SJSA1 (cell line): ENCODE data around the gene CH25H.

GRCh38 chr10:88943948-88944495, 8.6 kb downstream of the ACTA2 start:
- RAMPAGE, long total RNA, result no peak

DNA sequence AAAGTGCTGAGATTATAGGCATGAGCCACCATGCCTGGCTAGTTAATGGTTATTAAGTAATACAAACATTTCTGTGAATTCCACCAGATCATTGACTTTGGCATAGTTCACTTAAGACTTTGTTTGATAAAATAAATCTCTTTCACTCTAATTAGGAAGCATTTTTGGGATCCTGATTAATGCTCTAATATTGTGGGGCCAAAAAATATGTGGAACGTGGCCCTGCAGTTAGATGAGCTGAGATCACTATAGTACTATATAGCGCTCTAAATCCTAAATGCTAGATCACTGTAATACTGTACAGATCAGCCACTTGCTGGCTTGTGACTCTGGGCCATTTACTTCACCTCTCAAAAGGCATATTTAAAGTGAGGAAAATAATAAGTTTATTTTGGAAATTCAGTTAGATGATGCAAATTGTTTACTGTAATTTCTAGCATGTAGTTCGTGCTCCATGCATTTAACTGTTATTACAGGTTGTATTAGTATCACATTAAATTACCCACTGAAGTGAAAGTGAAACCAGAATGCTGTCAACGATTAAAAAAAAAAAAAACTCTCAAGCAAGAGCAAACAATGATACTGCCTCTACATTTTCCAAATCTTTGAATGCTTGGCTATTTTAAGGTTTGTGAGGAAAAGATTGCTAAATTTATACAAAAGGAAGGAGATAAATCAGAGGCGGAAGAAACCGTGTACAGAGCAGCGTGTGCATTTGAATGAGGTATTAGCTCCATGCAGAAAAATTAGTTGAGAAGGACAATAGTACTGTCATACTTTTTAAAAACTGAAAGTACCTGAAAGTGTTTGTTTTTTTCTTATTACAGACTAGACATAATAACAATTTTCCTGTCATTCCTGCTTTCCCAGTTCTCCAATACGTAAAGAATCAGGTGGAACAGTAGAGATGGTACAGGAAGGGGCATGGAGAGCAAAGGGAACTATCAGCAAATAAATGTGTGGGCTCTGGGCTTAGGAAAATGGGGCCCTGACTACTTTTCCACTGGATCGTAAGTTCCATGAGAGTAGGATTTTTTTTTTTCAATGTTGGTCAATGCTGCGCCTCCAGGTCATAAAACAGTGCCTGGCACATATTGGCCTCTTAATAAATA, 15.6 kb upstream of the FAS start:
- RAMPAGE, long total RNA, result no peak

GRCh38 chr10:88982801-88983125, 7.8 kb upstream of the FAS start:
- RAMPAGE, long total RNA, result no peak

DNA sequence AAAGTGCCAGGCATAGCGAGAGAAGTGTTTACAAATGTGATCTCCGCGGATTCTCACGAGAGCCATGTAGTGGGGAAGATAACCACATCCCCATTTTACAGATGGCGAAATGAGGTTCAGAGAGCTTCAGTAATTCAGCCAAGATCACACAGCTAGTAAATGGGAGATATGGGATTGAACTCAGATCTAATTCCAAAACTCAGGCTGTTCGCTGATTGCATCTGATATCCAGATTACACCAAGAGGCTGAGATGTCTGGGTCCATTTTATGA, 1.3 kb downstream of the FAS start:
- RAMPAGE, long total RNA, result no peak

- RAMPAGE, long total RNA, result no peak
Measured at GRCh38 chr10:88999375-89000226, 9.0 kb downstream of the FAS start.

DNA sequence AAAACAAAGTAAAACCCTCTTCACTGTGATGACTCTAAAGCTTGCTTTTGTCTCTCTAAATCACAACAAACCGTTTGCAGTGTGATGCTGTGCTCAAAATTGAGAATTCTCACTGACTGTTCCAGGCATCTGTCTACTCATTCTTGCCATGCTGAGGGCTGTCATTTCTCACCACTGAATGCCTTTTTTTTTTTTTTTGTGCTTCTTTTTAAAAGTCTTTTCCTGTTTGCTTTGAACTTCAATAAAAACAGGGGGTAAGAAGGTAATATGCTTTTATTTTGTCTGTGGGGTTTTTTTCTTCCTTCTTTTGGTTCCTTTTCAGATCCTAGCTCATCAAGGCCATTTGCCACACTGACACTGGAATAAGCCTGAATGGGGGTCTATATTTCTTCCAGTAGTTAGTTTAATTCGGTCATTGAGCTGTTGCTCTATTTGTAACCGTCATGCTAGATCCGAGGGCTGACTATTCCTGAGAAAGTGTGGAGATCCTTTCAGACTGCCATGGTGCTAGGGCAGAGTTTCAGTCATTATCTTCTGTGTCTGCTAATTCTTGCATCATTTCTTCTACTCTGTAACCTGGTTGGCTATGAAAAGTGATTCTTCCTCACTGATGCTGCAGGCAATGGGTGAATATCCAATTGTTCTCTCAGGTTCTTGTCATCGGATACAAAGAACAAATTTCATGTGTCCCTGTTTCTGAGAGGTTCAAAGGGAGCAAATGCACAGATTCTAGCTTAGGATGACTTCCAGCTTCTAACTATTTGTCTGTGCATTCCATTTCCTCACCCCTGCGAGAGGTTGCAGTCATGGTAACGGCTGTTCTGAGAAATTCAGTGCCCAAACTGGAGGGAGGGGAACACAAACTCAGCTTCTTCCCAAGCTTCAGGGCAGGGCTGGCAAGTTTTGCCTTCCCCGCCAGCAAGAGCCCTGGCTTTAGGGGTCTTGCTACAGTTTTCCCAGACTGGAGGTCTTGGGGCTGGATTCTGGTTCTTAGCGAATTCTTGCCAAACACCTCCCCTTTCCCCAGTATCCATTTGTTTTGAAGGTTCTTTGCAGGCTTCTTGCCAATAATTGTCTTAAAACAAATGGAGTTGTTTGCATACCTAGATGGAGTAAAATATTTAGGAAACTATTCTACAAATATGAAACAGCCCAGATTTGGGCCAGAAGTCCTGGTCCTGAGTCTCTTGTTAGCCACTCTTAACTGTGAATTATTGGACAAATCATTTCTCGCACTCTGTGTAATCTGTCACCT, 10.9 kb downstream of the FAS start:
- RAMPAGE, long total RNA, result no peak

- RAMPAGE, long total RNA, result no peak
Measured at GRCh38 chr10:89115169-89115653, 91.9 kb downstream of the CH25H start.

DNA sequence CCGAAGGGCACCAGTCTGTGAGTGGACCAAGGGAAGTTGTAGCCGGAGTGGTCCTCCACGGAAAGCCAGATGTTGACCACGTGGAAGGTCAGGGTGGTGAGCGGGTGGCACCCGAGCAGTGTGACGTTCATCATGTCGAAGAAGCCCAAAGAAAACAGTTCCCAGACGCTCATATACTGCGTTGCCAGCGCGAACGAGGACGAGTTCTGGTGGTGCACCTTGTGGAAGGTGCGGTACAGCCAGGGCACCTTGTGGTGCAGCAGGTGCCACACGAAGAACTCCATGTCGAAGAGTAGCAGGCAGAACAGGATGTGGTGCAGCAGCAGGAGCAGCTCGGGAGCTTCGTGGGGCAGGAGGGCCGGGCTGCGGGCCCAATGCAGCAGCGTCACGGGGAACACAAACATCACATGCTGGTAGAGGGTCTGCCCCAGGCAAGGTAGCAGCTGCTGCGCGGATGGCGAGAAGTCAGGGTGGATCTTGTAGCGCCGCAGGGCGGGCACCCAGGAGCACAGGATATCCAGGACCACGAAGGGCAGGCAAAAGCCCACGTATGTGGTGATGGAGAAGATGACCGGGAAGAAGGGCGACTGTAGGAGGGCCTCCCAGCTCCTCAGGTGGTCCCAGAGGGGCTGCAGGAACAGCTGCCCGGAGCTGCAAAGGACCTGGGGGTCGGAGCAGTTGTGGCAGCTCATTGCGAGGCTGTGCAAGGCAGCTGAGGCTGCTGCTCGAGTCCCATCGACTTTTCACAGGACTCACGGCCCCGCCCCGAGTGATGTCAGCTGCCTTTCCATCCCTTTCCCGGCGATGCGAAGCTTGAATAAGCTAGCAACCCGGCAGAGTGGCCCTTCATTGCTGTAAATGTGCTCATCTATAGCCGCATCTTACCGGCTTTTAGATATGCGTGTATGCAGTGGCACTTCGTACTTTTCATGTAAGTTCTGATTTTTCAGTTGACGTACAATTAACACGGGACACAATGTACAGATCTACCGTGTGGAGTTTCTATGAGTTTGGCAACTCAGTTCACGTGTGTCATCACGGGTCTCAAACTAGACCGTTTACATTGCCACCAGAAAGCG, at the start of gene CH25H:
Gene CH25H, minus strand, starts transcription at position 717 of the 1,079 bp plus-strand sequence.
- RAMPAGE, long total RNA, result no peak

- RAMPAGE, long total RNA, result no peak
Measured at GRCh38 chr10:89350800-89351327, 23.1 kb downstream of the IFIT3 start.

- RAMPAGE, long total RNA, result no peak
Measured at GRCh38 chr10:89373299-89373794, 4.5 kb upstream of the IFIT1B start.

DNA sequence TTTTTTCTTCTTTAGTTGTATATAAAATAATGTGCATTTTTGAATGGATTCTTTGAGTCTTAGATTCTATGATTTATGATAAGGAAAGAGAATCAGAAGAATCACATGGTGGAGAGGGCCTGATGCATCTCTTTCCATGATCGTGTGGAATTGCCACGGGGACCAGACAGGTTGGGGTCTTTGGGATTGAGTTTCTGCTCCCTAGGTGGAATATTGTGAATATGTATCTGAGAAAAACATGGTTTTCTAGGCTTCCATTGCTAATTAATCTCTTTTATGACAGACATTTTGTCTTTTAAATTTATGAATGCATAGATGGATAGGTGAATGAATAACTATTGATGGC, 444.1 kb downstream of the KIF20B start:
- RAMPAGE, long total RNA, result no peak

GRCh38 chr10:90983824-90984470, 63.1 kb upstream of the ANKRD1 start:
- RAMPAGE, long total RNA, result no peak

DNA sequence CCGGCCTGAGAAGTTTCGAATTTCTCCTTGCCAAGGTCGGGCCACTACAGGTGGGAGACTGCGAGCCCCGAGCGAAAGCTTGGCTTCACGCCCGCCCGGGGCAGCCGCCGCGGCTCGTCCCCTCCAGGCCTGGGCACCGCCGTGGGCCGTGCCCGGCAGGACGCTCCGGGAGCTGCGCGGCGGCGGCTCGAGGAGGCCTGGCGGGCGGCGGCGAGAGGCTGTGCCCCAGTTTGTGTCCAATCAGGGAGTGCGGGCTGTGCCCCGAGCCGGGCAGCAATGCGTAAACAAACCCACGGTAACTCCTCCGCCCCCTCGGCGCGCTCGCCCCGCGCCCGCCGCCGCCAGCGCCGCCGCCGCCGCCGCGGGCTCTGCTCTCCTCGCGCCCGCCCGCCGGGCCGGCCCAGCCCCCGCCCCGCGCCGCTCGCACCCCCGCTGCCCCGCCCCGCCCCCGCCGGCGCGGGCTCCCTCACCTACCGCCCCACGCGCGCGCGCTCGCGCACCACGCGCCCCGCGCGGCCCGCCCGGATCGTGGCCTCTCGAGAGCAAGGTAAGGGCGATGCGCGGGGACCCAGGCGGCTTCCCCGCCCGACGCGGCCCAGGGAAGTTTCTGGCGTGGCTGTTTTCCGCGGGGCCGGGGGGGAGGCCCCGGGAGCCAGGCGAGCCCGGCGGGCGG, 57.8 kb upstream of the PCGF5 start:
- RAMPAGE, long total RNA, result no peak

DNA sequence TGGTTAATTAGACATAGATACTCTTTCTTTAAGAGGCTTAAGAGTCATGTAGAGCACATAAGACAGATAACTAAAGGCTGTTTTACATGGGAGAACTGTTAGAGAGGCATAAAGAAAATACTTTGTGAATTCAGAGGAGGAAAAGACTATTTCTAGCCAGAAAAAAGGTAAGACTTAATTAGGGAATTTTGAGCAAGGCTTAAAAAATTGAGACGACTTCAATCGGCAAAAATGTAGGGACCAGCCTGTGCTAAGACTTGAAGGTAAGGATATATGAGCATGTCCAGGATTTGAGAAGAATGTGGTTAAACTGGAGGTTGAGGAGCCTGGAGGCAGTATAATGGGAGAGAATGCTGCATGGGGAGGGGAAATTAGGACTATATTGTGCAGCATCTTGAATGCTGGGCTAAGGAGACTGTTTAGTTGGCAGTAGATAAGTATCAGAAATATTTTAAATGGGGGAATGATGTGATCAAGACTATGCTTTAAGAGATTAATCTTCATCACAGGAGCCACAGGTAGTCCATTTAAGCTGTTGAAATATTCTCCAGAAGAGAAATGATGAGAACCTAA, 53.1 kb upstream of the PCGF5 start:
- RAMPAGE, long total RNA, result no peak

DNA sequence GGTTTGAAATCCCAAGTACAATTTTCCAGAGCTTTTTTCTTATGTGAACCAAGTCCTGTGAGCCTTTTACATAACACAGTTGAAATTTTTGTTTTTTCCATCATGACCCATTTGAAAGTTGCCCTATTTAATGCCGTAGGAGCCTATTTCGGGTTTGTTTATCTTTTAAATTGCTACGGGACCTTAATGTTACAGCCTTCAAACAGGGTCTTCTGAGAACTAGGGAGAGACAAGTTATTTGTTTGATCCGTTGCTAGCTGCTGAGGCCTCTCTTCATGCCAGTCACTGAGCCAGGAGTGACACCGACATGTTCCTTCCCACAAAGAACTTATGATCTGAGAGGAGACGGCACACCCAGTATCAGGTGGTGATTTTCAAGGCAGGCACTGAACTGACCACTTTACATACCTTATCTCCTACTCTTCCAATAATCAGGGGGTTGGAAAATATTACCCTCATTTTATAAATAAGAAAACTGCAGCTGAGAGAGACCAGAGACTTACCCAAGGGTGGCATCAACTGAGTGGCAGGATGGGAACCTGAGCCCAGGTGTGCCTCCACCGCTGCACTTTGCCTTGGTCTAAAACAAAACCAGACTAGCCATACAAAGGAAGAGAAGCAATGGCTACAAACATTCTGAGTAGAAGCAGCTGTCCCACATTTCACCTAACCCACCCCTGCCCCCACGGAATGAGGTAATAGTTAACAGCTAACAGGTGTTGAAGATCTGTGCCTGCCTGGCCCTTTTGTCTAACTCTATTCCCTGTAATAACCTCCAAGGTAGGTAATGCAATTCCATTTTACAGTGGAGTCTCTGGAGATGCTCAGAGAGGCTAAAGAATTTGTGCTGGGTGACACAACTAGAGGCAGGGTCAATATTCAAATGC, 40.5 kb downstream of the PPP1R3C start:
- RAMPAGE, long total RNA, result no peak

DNA sequence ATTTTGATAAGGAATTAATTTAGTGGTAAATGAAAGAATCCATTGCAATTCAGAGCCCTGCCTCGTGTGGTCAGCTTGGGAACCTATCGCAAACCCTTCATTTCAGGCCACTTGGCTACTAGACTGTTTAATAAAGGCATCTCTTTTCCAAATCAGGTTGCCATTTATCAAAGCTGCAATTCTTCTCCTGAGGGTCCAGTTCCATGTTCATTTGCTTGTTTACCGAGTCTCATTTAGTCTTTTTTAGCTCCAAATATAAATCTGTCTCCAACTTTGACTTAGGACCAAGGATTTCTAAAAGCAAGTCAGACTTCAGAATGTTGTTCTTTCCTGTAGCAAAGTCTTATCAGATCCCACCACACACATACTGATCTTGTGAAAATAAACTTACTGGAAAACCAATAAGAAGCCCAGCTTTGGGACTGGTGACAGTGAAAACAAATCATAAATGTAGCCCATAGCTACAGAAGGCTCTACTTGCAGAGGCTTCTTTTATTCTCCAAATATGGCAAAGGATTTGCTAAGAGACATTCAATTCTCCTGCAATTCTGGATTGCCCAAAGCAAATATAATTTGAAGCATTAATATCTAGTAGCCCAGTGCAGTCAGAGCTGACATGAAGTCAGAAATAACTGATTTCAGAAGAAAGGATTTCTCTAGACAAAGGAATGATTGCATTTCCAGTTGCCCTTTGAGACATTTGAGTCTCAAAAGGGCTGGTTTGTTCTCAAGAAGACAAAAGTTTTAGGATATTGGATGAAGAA, 28.1 kb downstream of the PPP1R3C start:
- RAMPAGE, long total RNA, result no peak

- RAMPAGE, long total RNA, result no peak
Measured at GRCh38 chr10:91712023-91712658, 79.3 kb upstream of the PPP1R3C start.

GRCh38 chr10:91820145-91820894, 22.1 kb downstream of the TNKS2 start:
- RAMPAGE, long total RNA, result no peak

DNA sequence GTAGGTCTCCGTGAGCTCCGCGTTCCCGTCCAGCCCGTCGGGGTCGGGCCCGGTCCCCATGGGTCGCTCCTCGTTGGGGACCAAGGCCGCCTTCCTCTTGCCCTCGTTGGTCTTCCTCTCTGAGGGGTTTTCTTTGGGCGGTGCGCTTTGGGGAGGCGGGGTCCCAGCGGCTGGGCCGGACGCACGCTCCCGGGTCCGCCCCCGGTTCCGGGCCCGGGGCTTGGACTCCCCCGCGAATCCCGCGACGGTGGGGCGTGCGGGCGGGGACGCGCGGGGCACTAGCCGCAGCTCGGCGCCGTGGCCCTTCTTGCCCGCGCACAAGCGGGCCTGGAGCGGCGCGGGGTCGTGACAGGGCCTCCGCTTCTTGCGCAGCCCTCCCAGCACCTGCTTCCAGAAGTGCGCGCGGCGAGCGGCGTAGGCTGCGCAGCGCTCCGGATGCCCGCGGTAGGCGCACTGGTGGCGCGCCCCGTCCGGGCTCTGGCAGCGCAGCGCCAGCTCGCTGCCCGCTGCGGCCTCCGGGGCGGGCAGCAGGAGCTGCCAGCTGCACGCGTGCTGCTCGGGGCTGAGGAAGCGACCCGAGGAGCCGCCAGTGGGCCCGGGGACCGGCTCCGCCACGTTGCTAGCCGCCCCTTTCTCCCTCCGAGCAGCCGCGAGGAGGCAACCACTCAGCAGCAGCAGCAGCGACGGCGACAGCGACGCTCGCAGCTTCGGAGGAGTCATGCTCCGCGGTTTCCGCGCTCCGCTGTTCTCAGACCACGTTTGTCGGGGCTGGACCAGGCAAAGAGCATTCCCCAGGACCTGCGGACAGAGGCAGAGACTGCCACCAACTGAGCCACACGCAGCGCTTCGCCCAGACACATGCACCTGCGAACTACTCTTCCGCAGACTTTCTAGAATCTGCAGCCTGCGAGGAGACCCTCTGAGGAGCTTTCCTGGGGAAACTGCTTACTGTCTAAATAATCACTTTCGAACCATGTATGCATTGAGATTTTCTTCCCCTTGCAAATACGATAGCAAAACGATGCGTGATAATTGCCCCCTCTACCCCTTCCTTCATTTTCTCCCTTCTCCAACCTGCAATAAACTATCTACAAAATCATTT, 685 bp downstream of the FGFBP3 start:
- RAMPAGE, long total RNA, result no peak

GRCh38 chr10:91942327-91942744, 18.8 kb downstream of the BTAF1 start:
- RAMPAGE, long total RNA, result no peak